IMR-90 (cell line): Measurements from ENCODE around the genes ZFAND5, ANXA1 and PRUNE2.

CAGE:
- cytosol, long polyA plus RNA, result no peak
- long polyA plus RNA, result no peak
- nucleus, long polyA plus RNA, result no peak
Measured at GRCh38 chr9:71897612-71898078, 13.3 kb downstream of the ABHD17B start.

DNA sequence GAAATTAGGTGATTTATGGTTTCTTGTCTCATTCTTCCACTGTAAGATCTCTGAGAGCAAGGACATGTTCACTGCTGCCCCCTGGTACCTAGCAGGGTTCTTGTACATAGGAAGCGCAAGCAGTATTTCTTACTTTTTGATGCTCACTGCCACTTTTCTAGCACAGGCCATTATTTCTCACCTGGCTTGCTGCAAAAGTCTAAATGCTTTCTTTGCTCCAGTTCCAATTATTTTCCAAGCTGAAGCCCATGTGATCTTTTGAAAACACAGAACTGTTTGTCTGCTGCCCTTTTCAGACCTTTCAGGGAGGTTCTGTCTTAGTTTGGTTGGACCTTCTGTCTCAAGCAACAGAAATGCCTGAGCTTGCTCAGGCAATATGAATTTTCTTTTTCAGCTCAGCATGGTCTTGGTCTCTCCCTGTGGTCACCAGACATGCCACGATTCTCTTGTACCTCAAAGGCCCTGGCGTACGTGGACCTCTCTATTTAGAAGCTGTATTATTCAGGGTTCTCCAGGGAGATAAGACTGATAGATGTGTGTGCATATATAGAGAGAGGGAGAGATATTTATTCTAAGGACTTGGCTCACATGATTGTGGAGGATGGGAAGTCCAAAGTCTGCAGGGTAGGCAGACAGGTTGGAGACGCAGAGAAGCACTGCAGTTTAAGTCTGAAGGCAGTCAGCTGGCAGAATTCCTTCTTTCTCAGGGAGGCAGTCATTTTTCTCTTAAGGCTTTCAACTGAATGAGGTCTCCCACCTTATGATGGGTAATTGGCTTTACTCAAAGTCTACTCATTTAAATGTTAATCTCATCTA lies 16.5 kb downstream of the C9orf57 start:
- RRBS, result no CpG with 5 or more reads among the region's 5 CpGs
CAGE:
- cytosol, long polyA plus RNA, result no peak
- long polyA plus RNA, result no peak
- nucleus, long polyA plus RNA, result no peak

GRCh38 chr9:72365066-72365548 lies at the start of gene ZFAND5:
TSS of gene ZFAND5 (minus strand) at chr9:72365208.
- RRBS, result under 1% methylated on average over 21 of the region's 58 CpGs
CAGE:
- cytosol, long polyA plus RNA, result start-site peak on the minus strand at chr9:72365205-72365217, 55 and 116 reads in 2 replicates
- long polyA plus RNA, result no peak
- nucleus, long polyA plus RNA, result no peak

- RRBS, result no CpG with 5 or more reads among the region's 2 CpGs
CAGE:
- cytosol, long polyA plus RNA, result no peak
- long polyA plus RNA, result no peak
- nucleus, long polyA plus RNA, result no peak
Measured at GRCh38 chr9:72396542-72396944, 31.5 kb upstream of the ZFAND5 start.

- RRBS, result no CpG with 5 or more reads among the region's 3 CpGs
CAGE:
- cytosol, long polyA plus RNA, result no peak
- long polyA plus RNA, result no peak
- nucleus, long polyA plus RNA, result no peak
Measured at GRCh38 chr9:72984972-72985537, 32.2 kb upstream of the ALDH1A1 start.

DNA sequence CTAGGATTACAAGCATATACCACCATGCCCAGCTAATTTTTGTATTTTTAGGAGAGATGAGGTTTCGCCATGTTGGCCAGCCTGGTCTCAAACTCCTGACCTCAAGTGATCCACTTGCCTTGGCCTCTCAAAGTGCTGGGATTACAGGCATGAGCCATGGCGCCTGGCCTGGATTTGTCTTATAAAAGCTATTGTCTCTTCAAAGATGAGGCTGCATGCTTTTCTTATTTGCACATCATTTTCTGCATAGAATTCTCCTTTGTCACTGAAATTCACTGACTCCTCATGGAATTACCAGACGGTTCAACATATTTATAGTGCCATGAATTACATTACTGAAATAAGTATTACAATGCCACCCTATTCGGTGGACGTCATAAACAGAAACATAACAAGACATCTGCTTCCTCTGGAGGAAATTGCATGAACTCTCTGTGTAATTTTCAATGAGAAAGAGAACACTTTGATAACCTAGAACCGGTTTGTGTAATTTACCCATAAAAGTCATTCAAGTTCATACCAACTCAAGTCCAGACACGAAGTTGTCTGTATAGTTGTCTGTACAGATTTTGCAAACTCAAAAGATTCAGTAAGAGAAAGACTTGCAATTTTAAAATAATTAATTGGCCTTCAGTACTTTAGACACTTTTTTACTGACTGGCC lies 35.0 kb upstream of the ALDH1A1 start:
- RRBS, result no CpG with 5 or more reads among the region's 7 CpGs
CAGE:
- cytosol, long polyA plus RNA, result no peak
- long polyA plus RNA, result no peak
- nucleus, long polyA plus RNA, result no peak

DNA sequence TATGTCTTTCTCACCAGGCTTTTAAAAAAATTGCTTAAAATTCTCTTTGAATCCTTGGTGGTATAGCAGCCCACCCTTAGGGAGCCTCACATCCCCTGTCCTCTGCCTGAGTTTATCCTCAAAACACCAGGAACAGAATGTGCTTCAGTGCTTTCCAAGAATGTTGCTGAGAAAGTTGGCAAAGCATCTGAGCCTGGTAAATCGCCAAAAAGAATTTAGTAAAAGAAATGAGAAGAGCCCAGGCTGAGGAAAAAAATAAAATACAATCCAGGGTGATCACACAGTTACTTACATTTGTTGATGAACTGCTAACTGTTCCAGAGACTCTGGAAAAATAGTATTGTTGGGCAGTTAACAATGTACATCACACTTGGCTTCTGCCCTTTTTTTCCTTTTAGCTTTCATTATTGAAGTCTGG lies 86.4 kb upstream of the ALDH1A1 start:
- RRBS, result no CpG with 5 or more reads among the region's 1 CpG
CAGE:
- cytosol, long polyA plus RNA, result no peak
- long polyA plus RNA, result no peak
- nucleus, long polyA plus RNA, result no peak

DNA sequence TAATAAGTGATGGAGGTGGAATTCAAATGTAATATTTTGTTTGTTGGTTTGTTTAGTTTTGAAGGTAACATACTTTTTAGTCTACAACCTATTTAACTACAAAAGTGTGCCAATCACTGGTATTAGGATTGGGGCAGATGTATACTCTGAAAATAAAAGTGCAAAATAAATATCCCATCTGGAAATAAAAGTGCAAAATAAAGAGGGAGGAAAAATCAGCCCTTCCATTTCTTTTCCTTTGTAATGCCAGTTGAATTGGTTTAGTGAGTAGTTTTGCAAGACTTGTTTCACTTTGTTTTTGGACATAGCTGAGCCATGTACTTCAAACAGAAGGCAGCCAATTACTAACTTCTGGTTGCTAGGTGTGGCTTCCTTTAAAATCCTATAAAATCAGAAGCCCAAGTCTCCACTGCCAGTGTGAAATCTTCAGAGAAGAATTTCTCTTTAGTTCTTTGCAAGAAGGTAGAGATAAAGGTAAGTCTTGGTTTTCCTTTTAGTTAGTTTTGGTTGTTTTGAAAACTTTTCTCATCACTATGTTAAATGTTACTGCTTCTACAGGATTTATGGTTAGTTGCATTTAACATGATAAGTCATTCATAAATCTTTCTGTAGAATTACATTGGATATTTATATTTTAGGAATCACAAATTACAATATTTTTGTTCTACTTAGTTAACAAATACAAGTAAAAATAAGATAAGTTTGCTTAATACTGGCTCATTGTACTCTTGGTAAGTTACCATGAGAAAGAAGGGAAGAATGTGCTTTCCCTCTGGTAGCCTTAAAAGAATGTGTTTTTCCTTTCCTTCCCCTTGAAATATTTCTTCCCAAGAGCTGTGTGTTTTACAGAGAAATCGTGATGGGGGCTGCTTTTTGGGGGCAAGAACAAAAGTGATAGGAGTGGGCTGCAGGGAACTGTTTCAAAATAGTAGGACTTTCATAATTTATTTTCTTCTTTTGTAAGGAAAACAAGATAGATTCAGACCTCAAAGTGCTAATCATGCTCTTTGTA lies at the start of gene ANXA1:
TSS of gene ANXA1 (plus strand) at position 415 of the 1,012 bp plus-strand sequence.
- RRBS, result no CpG with 5 or more reads among the region's 1 CpG
CAGE:
- cytosol, long polyA plus RNA, result start-site peak on the plus strand centred at position 389 of the sequence, 56 bp wide, 5,245 and 5,198 reads in 2 replicates
- long polyA plus RNA, result start-site peak on the plus strand centred at position 388 of the sequence, 60 bp wide, 5,905 and 6,201 reads in 2 replicates
- nucleus, long polyA plus RNA, result start-site peak on the plus strand centred at position 415 of the sequence, 8 bp wide, 1,833 and 769 reads in 2 replicates

GRCh38 chr9:73357558-73358163 lies 206.0 kb downstream of the ANXA1 start:
- RRBS, result no CpG with 5 or more reads among the region's 6 CpGs
CAGE:
- cytosol, long polyA plus RNA, result no peak
- long polyA plus RNA, result no peak
- nucleus, long polyA plus RNA, result no peak

GRCh38 chr9:73596799-73597369 lies 445.2 kb downstream of the ANXA1 start:
- RRBS, result no CpG with 5 or more reads among the region's 6 CpGs
CAGE:
- cytosol, long polyA plus RNA, result no peak
- long polyA plus RNA, result no peak
- nucleus, long polyA plus RNA, result no peak

DNA sequence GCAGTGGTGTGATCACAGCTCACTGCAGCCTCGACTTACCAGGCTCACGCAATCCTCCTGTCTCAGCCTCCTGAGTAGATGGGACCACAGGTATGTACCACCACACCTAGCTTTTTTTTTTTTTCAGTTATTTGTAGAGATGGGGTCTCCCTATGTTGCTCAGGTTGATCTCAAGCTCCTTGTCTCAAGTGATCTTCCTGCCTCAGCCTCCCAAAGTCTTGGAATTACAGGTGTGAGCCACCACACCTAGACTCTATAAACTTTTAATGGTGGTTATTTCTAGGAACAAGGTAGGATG lies 65.5 kb downstream of the TRPM6 start:
- RRBS, result no CpG with 5 or more reads among the region's 2 CpGs
CAGE:
- cytosol, long polyA plus RNA, result no peak
- long polyA plus RNA, result no peak
- nucleus, long polyA plus RNA, result no peak

- RRBS, result no CpG with 5 or more reads among the region's 4 CpGs
CAGE:
- cytosol, long polyA plus RNA, result no peak
- long polyA plus RNA, result no peak
- nucleus, long polyA plus RNA, result no peak
Measured at GRCh38 chr9:75053755-75054384, 25.8 kb upstream of the CARNMT1 start.

- RRBS, result no CpG with 5 or more reads among the region's 11 CpGs
CAGE:
- cytosol, long polyA plus RNA, result no peak
- long polyA plus RNA, result no peak
- nucleus, long polyA plus RNA, result no peak
Measured at GRCh38 chr9:75377906-75378328, 289.6 kb downstream of the OSTF1 start.

- RRBS, result 1% methylated on average over 32 of the region's 87 CpGs
CAGE:
- cytosol, long polyA plus RNA, result no peak
- long polyA plus RNA, result no peak
- nucleus, long polyA plus RNA, result no peak
Measured at GRCh38 chr9:75890775-75891700, 565 bp downstream of the PCSK5 start.

DNA sequence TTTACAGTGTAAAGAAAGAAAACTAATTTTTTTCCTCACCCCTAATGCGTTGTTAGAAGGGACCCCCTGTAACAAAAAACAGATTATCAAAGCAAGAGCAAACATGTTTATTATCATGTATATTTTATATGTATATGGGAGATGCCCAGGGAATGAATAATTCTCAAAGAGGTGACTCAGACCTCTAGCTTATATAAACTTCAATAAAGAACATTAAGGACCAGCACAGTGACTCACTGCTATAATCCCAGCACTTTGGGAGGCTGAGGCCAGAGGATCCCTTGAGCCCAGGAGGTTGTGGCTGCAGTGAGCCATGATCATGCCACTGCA lies 7.3 kb upstream of the RFK start:
- RRBS, result no CpG with 5 or more reads among the region's 1 CpG
CAGE:
- cytosol, long polyA plus RNA, result no peak
- long polyA plus RNA, result no peak
- nucleus, long polyA plus RNA, result no peak

DNA sequence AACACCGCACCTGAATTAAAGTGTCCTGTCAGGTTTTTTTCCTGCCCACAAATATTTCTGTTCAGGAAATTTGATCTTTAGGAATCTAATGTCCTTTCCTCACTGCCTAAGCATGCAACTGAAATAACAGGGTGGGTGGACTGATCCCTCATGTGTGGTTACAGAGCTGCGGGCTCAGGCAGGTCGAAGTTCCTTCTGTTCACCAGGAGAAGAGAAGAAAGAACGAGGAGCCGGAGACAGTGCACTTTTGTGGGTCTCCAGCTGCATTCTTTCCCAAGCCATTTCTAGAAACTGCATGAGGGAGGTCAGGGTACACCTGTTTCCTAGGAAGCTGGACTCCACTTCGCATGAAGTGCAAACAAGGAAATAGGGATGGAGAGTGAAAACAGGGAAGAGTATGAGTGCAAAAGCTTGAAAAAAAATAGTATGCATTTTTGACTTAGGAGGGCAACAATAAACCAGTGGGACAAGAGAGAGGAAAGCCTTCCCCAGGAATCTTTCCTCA lies 60.2 kb downstream of the GCNT1 start:
- RRBS, result no CpG with 5 or more reads among the region's 6 CpGs
CAGE:
- cytosol, long polyA plus RNA, result no peak
- long polyA plus RNA, result no peak
- nucleus, long polyA plus RNA, result no peak

CAGE:
- cytosol, long polyA plus RNA, result no peak
- long polyA plus RNA, result no peak
- nucleus, long polyA plus RNA, result no peak
Measured at GRCh38 chr9:76634436-76634761, 175.4 kb downstream of the GCNT1 start.

- RRBS, result no CpG with 5 or more reads among the region's 6 CpGs
CAGE:
- cytosol, long polyA plus RNA, result no peak
- long polyA plus RNA, result no peak
- nucleus, long polyA plus RNA, result no peak
Measured at GRCh38 chr9:76687964-76689142, 217.6 kb downstream of the PRUNE2 start.

DNA sequence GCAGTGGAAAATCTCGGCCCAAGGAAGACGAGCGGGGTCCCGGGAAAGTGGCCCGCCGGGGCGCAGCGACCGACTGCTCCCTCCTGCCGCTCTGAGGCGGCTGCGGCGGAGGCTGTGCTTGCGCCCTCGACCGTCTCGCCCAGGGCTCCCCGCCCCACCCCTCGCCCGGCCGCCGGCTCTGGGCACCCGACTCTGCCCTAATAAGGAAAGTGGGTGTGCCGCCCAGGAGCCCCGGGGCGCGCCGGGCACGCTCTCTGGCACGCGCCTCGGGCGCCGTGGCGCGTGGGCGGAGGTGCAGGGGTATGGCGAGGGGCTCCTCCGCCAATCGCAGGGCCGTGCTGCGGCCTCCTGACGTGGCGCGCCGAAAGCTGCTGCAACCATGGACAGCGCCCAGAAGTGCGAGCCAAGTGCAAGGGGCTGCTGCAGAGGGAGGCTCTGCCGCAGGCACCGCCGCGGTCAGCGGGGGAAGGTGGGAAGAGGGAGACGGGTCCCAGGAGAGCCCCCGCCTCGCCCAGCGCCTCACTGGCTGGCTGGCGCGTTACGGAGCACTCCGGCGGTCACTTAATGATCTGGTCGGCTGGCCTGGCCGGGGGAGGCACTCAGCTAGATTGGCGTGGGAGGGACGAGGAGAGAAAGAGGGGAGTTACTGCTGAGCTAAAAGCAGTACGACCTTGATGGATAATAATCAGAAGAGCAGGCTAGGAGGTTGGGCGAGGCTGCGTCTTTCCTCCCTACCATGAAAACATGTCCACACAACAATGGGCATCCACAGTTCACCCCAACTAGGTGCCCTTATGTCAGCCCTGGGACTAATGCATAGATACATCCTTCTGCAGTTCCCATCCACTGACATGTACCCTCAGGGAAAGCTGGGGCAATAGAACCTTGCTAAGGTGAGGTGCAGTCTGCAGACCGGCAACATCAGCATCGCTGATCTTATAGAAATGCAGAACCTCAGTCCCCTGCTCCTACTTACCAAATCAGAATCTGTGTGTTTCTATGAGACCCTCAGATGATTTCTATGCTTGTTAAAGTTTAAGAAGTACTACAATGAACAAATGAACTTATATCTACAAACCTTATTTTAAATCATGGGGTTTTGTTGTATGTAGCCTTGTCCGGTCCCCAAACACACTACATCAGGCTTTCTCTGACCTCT lies at the start of gene PRUNE2:
TSS of gene PRUNE2 (minus strand) at position 111 of the 1,159 bp plus-strand sequence.
- RRBS, result 2% methylated on average over 12 of the region's 72 CpGs
CAGE:
- cytosol, long polyA plus RNA, result no peak
- long polyA plus RNA, result no peak
- nucleus, long polyA plus RNA, result no peak

GRCh38 chr9:76956178-76957018 lies 50.5 kb upstream of the PRUNE2 start:
- RRBS, result no CpG with 5 or more reads among the region's 10 CpGs
CAGE:
- cytosol, long polyA plus RNA, result no peak
- long polyA plus RNA, result no peak
- nucleus, long polyA plus RNA, result no peak